GM12891 (cell line): Measurements from ENCODE around the genes DNAJB1 and TECR.

- RRBS, result no CpG with 5 or more reads among the region's 24 CpGs
These were observed 36.2 kb downstream of the ZSWIM4 start for GRCh38 chr19:13831047-13832294.

DNA sequence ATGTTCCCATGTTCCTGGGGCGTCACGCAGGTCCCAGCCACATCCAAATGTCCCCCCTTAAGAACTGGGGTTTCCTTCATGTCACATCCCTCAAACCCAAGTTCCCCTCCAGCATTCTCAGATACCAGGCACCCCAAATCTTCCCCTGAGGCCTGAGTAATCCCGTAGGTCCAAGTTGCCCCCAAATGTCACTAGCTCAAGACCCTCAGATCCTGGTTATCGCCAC is 38.6 kb downstream of the ZSWIM4 start:
- RRBS, result no CpG with 5 or more reads among the region's 4 CpGs

DNA sequence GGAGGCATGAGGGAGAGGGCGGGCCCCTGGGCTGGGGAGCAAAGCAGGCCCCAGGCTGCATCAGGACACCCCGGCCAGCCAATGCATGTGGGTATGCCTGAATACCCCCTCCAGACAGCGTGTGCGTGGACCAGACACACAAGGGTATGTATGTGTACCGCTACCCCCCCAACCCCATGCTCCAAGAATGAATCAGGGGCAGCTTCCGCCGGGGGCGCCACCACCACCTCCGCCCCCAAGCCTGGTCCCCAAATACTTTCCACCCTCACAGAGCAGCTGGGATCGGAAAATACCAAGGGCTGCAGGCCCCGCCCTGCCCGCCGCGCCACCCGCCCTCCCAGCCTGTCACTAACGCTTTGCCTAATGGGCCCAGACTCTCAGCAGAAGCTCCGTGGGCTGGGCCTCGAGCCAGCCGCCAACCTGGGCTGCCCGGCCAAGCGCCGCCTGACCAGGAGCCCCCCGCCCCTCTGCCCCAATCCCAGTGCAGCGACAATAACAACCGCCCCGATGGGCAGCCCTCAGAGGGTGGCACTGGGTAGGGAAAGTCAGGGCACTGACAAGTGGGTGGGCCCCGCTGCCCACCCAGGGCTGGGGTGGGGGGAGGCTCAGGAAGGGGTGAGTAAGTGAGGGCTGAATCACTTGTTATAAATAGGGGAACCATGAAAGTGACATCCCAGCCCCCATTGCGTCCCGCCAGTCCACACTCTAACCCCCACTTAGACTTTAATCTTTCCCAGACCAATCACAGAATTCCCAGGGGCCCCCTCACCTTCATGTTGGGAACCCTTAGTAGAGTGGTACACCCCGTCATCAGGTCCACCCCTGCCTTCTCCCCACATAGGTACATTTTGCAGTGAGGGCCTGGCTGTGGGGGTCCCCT is 37.2 kb upstream of the NANOS3 start:
- RRBS, result no CpG with 5 or more reads among the region's 30 CpGs

GRCh38 chr19:13880009-13881026 is 3.4 kb downstream of the NANOS3 start:
- RRBS, result 2% methylated on average over 14 of the region's 34 CpGs

DNA sequence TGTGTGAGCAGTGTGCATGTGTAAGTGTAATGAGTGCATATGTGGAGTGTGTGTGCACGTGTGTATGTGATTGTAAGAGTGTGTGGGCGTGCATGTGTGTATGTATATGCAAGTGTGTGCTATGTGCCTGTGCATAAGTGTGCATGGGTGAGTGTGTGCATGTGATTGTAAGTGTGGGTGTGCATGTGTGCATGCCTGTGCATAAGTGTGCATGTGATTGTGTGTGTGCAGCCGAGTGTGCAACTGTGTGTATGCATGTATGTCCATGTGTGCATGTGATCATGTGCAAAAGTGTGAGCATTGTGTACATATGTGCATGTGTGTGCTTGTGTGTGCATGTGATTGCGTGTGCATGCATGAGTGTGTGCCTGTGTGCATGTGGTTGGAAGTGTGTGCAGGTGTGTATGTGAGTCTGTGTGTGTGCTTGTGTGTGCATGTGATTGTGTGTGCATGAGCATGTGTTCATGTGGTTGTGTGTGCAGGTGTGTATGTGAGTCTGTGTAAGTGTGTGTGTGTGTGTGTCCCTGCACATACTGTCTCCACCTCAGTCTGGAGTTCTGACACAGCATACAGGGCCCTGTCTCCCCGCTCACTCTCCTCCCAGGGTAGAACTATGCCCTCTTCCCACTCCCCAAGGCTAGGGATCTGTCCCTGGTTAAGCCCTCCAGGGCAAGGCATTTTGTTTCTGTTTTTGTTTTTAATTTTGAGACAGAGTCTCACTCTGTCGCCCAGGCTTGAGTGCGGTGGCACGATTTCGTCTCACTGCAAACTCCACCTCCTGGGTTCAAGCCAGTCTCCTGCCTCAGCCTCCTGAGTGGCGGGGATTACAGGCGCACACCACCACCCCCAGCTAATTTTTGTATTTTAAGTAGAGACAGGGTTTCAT is 3.3 kb downstream of the PODNL1 start:
- RRBS, result no CpG with 5 or more reads among the region's 11 CpGs

GRCh38 chr19:13985089-13985776 is 20.9 kb downstream of the RFX1 start:
- RRBS, result 100% methylated on average over 1 of the region's 21 CpGs

GRCh38 chr19:14059505-14060024 is 2.3 kb downstream of the PALM3 start:
- RRBS, result no CpG with 5 or more reads among the region's 4 CpGs

GRCh38 chr19:14113775-14114719 is 3.5 kb downstream of the PRKACA start:
- RRBS, result 89% methylated on average over 4 of the region's 24 CpGs

- RRBS, result no CpG with 5 or more reads among the region's 7 CpGs
These were observed 2.1 kb upstream of the ASF1B start for GRCh38 chr19:14138408-14138996.

- RRBS, result no CpG with 5 or more reads among the region's 9 CpGs
These were observed 30.7 kb upstream of the ASF1B start for GRCh38 chr19:14167110-14167436.

- RRBS, result no CpG with 5 or more reads among the region's 13 CpGs
These were observed 842 bp downstream of the ADGRE5 start for GRCh38 chr19:14381964-14382607.

- RRBS, result no CpG with 5 or more reads among the region's 11 CpGs
These were observed 12.1 kb downstream of the ADGRE5 start for GRCh38 chr19:14393199-14393895.

GRCh38 chr19:14450166-14450886 is 17.2 kb downstream of the PKN1 start:
- RRBS, result no CpG with 5 or more reads among the region's 30 CpGs

GRCh38 chr19:14507742-14508415 is 10.3 kb downstream of the DNAJB1 start:
- RRBS, result no CpG with 5 or more reads among the region's 12 CpGs

- RRBS, result under 1% methylated on average over 13 of the region's 104 CpGs
These were observed at the start of gene DNAJB1 for GRCh38 chr19:14517761-14518548. Gene DNAJB1 (minus strand): TSS chr19:14518397.

- RRBS, result no CpG with 5 or more reads among the region's 34 CpGs
These were observed 476 bp upstream of the TECR start for GRCh38 chr19:14528840-14529395.

- RRBS, result no CpG with 5 or more reads among the region's 68 CpGs
These were observed at the start of gene TECR for GRCh38 chr19:14529396-14530456. Gene TECR (plus strand): TSS chr19:14529594.

- RRBS, result 28% methylated on average over 14 of the region's 31 CpGs
These were observed 9.8 kb downstream of the NDUFB7 start for GRCh38 chr19:14561733-14562736.

GRCh38 chr19:14622026-14622516 is 39.2 kb downstream of the CLEC17A start:
- RRBS, result no CpG with 5 or more reads among the region's 6 CpGs

- RRBS, result no CpG with 5 or more reads among the region's 10 CpGs
These were observed 1.4 kb upstream of the ADGRE3 start for GRCh38 chr19:14676034-14676441.